Cardiac ventricle fibroblast (primary cell): ENCODE results near the gene ADAM21.

DNA sequence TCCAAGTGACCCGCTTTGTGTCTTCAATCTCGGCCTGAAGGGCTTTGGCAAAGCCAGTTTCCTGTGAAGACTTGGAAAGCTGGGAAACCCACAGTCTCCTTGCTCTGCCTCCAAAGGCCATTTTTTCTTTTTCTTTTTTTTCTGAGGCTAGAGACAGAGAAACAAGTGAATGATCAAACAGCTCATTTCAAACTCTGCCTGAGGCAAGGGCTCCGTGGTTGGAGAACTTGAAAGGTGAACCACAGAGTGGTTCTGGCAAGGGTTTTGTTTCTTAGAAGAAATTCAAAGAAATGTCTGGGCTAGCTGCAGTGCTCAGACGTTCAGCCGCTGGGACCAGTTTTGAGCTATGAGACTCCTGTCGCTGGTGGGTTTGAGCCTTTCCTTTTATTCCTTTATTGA, 62.7 kb downstream of the ERH start:
- RAMPAGE, long total RNA: no peak

- RAMPAGE, long total RNA: no peak
These were observed 23.2 kb upstream of the PLEKHD1 start for GRCh38 chr14:69461216-69461848.

DNA sequence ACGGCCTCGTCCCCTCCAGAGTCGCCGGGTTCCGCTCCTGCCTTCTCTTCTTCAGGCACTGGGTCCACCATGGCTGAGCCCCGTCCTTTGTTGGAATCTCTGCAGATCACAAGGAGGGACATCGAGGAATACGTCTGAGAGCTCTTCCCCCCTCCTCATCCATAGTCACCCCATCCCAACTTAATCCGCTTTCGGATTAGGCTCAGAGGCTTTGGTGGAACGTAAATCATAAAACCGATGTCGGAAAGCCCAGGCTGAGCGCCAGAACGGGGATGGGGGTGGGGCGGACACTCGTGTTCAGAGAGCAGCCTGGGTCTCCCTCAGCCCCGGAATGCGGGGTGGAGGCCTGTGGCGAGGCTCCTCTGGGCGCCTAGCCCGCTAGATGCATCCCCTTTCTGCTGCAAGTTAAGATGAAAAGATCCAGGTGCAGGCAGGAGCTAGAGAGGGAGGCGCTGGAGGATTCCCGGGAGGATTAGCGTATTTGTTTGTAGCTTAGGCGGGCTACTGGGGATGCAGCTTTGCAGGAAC, 1.1 kb downstream of the CCDC177 start:
- RAMPAGE, long total RNA: no peak

- RAMPAGE, long total RNA: no peak
These were observed 1.2 kb downstream of the SUSD6 start for GRCh38 chr14:69612429-69613229.

DNA sequence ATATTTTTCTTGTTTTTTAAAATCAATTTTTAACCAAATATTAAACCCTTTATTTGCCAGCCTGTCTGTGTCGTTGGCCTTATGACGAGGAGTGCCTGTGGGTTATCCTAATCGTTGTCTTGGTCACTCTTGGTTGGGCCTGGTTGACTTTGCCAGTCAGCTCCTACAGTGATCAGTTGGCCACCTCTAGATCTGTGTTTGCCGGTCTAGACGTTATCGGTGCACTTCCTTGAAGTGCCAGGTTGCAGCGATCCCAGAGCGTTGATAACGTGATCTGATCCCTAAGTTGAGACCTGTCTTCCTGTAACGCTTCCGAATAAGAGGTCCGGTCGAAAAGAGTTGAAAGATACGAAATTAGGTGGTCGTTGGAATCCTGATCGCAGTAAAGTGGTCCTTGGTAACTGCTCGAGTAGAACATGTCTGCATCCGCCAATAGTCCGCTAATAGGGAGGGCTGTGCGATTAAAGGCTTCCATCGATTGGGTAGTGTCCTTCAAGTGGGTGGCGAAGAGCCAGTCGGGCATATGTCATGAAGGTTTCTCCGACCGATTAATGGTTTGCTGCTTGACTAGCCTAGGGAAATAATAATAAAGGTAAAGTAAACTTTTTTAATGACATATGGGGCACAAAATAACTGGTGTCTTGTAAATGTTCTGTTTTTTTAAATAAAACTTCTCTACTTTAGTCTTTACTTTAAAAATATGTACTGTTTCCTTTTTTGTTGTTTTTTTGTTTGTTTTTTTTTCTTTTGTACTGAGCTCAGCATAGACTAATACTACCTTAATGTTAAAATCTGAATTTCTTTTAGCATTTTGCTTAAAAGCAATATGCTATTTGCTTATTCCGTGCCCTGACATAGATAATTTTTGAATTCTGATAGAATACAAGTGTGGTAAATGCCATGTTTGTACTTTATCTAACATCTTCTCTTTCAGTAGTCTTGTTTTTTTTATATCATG, 2.8 kb downstream of the SRSF5 start:
- RAMPAGE, long total RNA: no peak

GRCh38 chr14:69773797-69774181, 6.8 kb downstream of the SRSF5 start:
- RAMPAGE, long total RNA: no peak

DNA sequence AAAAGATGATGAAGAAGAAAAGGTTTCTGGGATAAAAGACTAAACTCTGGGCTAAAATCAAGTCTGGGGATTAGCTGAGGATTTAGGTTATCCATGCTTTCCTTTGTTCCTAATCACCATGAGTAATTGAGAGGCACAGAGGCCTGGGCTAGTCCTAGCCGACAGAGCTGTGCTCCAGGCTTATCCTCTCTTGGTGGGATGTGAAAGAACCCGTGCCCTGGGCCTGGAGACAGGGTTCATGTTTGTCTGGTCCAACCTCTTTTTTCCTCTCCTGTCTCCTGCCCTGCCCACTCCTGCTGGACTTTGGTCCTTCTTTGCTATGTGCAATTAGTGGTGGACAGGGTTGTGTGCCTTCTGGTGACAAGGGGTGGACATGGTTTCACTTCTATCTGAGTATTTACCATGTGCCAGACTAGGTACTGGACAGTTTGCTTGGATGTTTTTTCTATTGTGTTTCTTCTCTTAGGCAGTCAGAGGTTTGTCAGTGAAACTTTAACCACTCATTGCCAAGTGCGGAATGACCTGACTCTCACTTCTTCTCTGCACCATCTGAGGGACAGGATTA, 126.1 kb downstream of the SMOC1 start:
- RAMPAGE, long total RNA: no peak

DNA sequence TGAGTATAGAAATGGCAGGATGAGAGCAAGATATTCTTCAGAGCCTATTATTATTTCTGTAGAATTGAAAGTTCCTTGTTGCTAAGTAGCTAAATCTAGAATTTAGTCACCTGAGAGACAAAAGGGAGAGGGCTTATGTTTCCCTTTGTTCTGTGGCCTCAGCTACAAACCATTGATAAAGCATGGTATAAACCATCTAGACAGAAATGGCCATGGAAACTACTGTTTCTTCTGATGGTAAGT, at the start of gene ADAM21:
TSS of gene ADAM21 (plus strand) at position 148 of the 243 bp plus-strand sequence.
- RAMPAGE, long total RNA: no peak

GRCh38 chr14:70665520-70665993, 23.8 kb downstream of the TTC9 start:
- RAMPAGE, long total RNA: no peak

DNA sequence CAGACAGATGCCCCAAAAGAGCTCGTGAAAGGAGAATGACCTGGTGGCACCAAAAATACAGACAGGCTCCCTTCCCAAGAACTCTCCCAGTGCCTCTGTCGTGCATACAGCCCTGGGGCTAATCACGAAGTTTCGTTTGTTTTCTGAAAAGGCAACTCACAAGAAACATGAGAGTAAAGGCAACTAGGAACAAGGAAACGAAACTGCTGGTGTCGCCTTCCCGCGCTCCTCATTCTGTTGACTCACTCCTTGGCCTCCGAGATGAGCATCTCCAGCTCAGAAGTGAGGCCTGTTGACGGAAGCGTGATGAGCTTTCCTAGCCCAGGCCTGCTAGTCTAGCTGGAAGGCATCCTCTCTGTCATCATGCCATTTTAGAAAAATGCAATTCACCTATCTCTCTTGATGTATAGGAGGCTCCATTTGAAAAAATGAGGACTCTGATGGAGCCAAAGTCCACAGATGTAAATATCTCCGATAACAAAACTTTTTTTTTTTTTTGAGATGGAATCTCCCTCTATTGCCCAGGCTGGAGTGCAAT, 50.5 kb downstream of the TTC9 start:
- RAMPAGE, long total RNA: no peak

GRCh38 chr14:70697652-70698012, 55.9 kb downstream of the TTC9 start:
- RAMPAGE, long total RNA: no peak

DNA sequence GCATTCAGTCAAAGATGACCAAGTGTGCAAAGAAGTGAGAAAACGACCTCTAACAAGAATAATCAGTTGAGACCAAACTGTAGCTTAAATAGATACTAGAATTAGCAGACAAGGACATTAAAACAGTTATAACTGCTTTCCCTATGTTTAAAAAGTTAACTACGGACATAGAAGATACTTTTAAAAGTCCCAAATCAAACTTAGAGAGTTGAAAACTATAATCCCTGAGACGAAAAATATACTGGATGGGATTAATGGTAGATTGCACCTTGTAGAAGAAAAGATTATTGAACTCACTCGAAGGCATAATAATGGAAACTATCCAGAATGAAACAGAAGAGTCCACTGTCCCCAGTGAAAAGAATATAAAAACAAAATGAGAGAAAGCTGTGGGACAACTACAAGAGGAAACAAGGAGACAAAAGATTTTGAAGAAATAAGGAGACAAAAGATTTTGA, 107.1 kb downstream of the PCNX1 start:
- RAMPAGE, long total RNA: no peak

DNA sequence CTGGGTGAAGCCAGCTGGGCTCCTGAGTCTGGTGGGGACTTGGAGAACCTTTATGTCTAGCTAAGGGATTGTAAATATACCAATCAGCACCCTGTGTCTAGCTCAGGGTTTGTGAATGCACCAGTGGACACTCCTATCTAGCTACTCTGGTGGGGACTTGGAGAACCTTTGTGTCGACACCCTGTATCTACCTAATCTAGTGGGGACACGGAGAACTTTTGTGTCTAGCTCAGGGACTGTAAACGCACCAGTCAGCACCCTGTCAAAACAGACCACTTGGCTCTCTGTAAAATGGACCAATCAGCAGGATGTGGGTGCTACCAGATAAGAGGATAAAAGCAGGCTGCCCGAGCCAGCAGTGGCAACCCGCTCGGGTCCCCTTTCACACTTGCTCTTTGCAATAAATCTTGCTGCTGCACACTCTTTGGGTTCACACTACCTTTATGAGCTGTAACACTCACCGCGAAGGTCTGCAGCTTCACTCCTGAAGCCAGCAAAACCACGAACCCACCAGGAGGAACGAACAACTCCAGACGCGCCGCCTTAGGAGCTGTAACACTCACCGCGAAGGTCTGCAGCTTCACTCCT, 152.2 kb upstream of the SIPA1L1 start:
- RAMPAGE, long total RNA: no peak

- RAMPAGE, long total RNA: no peak
These were observed 4.5 kb downstream of the SIPA1L1 start for GRCh38 chr14:71324442-71325446.

GRCh38 chr14:71355698-71356587, 35.7 kb downstream of the SIPA1L1 start:
- RAMPAGE, long total RNA: no peak

DNA sequence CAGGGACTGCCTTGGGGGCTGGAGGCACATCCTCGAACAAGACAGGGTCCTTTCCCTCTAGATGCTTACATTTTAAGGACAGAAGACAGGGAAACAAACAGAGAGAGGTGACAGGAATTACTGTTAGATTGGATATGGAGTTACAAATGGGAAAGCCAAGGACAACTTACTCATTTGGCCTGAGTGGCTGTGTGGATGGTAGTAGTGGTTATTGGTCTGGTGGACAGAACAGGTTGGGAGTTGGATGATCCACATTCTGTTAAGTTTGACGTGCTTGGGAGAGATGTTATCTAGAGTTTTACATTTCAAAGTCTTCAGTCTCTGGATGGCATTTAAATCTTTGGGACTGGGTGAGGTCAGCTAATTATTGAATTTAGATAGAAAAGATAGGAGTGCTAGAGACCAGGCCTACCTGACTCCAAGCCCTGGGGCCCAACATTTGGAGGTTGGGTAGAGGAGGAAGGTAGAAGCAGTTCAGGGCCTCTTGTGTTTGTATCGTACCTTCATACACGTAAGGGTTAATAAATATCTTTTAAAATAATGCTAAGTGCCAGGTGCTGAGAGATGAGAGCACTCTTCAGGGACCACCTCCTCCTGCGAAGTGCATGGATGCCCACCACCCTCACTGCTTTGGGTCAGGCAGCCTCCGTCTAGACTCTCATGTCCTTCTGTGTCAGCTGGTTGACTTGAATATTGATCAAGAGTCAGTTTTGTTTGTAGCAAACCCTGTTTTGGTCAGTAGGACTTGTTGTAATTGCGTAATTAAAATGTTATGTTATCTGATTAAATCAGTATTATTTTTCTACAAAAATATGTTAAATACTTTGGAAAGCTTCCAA, 151.4 kb downstream of the SIPA1L1 start:
- RAMPAGE, long total RNA: no peak

DNA sequence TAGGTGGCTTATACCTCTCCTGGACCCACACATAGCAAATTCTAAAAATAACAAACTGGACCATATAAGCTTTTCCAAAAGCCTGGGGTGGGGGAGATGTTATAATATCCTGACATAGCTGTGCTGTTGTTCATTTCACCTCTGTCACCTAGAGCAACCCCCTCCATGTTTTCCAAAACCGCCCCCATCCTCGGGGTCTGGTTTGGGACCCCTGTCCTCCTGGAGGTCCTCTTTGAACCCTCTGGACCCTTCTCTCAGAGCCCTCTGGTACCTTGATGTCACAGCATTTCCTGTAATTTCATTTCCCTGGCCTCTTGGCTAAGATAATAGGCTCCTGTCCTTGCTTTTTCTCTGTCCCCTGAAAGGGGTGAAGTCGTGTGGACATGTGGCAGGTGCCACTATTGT, 165.8 kb downstream of the RGS6 start:
- RAMPAGE, long total RNA: no peak

DNA sequence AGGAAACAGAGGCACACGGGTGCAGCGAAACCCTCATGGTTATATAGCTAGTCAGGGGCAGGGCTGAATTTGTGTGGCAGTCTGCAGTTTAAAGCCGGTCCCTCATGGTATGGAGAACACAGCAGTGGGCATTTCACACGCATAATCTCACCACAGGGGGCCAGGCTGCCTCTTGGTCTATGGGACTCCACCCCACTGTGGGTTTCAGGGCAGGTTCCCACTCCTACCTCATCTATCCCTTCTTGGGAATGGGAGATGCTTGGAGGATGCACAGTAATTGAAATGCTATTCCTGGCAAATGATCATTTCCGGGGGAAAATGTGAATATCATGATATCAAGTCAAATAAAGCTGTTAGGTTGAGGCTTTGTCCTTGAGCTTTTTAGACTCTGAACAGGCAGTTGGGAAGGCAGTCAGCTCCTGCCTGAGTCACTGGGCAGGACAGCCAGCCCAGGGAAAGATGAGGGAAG, 400.7 kb downstream of the RGS6 start:
- RAMPAGE, long total RNA: no peak

GRCh38 chr14:72753232-72753534, 140.7 kb downstream of the DPF3 start:
- RAMPAGE, long total RNA: no peak

- RAMPAGE, long total RNA: no peak
These were observed 117.1 kb downstream of the DPF3 start for GRCh38 chr14:72776691-72777298.